Skeletal muscle tissue (tissue), 7 donors: ENCODE results near the genes RCAN2 and ANKRD66.

DNA sequence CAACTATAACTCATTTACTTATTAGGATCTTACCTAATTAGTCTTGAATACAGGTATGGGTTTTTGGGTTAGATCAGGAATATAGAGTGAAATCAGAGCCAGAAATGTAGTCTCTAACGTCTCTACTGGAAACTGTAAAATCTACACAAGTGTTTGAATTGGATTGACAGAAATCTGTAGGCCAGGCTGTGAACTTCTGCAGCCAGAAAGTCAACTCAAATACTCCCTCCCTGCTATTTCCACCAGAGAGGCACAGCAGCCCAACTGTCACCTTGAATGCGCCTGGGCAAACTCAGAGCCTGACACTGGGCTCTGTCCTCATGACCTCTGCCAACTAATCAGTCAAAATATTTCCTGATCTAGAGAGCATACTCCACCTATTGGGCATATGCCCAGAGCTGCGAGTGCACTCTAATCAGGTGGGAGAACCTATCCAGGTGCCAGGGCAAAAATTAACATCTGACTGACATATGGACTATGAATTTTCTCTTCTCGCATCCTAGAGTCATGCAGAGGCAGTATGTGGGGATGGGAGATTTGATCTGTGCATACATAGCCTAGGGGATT is 406.4 kb upstream of the RUNX2 start:
- PRO-cap, 3 experiments = no peak in any of the 3 experiments
- RAMPAGE, long total RNA = no peak
- RRBS, 2 experiments = no CpG with 5 or more reads among the region's 4 CpGs

GRCh38 chr6:45175969-45176209 is 152.2 kb upstream of the RUNX2 start:
- PRO-cap, 3 experiments = no peak in any of the 3 experiments
- RAMPAGE, long total RNA = no peak
- RRBS, 2 experiments = no CpG with 5 or more reads among the region's 6 CpGs

DNA sequence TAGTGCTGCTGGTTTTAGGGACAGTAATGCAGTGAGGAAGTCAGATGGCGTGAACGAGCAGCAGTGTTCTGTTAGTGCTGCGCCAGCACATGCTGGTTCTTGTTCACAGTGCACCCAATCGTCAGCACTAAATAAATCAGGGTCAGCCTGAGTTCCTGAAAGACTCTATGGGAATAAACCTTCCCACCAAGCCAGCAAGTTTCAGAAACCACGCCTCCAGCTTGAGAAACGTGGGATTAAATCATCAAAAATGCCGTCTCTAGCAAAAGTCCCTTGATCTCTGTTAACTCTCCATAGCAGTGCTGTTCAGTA is 236.0 kb upstream of the SUPT3H start:
- PRO-cap, 3 experiments = no peak in any of the 3 experiments
- RAMPAGE, long total RNA = no peak
- RRBS, 2 experiments = no CpG with 5 or more reads among the region's 7 CpGs

DNA sequence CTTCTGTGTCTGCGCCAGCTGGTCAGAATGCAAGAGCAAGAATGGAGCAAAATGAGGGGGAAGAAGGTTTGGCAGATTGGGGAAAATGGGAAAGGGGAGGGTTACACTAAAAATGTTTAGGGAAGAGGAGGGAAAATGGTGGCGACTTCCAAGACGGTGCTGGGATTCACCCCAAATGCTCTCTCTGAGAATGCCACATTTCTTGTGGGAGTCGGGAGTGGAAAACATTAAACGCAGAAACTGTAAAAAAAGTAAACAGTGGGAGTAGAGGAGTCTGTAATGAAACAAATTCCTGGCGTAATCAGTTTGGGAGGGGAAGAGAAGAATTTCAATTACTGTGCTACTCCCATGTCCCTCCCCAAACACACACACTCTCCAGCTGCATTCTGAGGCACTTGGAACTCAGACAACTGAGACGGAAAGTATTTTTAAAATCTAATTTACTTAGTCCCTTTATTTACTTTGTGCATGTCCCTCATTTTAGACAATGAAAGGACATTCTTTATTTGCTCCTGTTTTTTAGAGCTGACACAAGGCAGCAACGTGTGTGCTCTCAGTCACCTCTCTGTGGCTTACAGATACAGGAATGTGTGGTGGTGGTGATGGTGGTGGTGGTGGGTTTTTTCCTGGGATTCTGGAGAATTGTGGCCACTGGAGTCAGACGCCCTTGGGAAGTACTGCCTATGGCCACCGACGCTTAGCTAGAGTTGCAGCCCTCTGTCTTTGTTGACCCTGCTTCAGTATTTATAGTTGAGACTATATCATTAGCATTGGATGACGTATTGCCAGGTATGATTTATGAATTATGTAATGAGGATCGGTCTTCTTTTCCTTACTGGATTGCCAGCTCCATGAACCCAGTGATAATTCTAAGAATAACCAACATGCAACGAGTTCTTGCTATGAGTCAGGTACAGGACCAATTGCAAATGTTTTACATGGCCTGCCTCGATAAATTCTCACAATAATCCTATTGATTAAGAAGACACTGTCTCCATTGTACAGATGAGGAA is 63.8 kb downstream of the CLIC5 start:
- PRO-cap, 3 experiments = no peak in any of the 3 experiments
- RAMPAGE, long total RNA = no peak
- RRBS, 2 experiments = no CpG with 5 or more reads among the region's 15 CpGs

DNA sequence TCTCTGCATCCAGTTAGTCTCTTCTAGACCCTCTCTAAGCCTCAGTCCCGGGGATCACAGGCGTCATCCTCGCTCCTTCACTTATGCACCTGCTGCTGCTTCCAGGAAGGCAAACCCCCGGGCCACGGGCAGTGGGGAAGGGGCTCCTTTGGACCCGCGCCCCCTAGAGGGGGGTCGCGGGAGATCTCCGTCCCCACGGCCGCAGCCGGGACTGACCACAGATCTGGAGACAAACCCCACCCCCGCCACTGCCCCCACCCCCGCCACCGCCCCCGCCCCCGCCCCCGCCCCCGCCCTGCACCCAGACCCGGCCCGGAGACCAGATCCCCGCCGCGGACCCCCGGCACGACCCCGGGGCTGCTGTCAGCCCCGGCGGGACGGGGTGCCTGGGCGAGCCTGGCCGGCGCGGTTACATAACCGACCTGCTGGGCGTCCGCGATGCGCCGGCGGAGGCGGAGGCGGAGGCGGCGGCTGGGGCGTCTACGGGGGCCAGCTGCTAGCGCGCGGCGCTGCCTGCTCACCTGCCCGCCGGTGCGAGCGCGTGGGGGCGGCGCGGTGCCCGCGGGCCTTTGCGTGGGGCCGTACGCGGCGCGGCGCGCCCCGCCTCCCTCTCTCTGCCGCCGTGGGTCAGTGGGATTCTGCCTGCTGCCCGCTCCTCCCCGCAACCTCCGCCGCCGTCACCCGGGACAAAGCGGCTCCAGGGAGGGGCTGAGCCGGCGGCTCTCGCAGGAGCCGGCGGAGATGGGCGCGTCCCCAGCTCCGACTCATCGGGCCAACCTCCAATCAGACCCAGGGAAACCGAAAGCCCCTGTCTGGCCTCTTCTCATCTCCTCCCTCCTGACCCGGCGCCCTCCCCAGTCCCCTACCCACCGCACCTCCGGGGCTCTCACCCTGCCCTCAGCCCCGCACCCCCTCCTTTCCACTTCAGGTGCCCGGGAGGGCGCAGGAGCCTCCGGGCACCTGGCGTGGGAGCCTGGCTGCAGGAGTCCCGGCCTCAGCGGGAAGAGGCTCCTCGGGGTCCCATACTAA is at the start of gene RCAN2:
RCAN2 (minus strand) TSS at position 699 of the 1,029 bp plus-strand sequence.
- PRO-cap, 3 experiments = peak in 3 of 3 experiments; most common plus-strand start position 838 of the sequence (in 3); most common minus-strand start position 688 of the sequence (in 3)
- RAMPAGE, long total RNA = no peak
- RRBS, 2 experiments = 2 to 3% methylated on average over 41 to 43 of the region's 102 CpGs

DNA sequence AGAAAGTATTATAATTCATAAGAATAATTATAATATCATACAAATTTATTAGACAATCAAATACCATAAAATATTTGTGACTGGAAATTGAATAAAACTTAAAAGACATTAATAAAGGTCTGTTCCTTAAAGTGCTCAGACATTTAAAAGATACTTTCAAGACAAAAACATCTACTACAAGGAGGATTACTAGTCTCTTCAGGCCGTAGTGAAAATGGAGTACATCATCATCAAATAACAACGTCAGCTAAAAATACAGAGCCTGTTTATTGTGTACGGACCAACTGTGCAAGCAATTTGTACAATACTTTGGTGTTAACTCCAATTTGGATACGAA is 940 bp downstream of the CYP39A1 start:
- PRO-cap, 3 experiments = no peak in any of the 3 experiments
- RAMPAGE, long total RNA = no peak
- RRBS, 2 experiments = no CpG with 5 or more reads among the region's 4 CpGs

DNA sequence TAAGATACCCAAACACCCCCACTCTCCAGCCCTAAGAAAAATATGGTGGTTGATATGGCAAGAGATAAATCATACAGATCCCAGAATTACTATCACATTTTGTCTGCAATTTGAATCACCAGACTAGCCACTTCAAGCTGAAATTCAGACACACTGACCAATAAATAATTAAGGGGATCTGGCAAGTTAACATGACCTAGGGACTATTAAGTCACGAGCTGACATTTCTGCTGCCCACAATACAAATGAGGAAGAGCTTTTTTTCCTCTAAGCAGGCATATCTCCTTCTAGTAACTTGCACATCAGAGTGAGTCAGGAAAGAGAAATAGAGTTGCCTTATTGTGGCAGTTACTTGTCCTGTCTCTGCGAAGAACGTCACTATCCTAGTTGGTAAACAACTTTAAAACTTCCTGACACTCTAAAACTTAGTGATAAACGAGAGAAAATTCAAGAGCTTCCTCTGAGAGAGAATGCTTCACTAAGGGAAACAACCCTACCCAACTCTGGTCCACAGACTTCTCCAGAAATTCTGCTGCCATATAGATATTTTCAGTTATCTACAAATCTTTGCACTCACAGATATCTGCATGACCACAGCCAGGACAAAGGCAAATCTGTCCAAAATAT is 4.2 kb downstream of the PLA2G7 start:
- PRO-cap, 3 experiments = no peak in any of the 3 experiments
- RAMPAGE, long total RNA = no peak
- RRBS, 2 experiments = no CpG with 5 or more reads among the region's 4 CpGs

DNA sequence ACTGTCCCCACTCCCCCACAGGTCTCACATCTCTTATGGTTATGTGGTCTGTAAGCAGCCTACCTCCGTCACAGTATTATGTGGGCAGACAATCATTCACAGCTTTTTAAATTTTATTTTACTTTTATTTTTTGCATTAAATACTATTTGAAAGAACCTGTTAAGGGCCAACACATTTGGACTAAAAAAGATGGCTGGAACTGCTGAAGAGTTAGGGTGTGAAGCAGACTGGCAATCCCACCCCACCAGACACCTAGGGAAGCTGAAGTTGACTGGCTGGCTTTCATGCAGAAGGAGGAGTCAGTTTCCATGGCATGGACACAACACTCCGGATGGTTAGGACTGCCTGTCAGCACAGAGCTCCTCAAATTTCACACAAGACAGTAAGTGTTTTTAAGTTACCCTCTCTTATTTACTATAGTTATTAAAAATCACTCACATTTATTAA is at the start of gene ANKRD66:
ANKRD66 (plus strand) TSS at position 326 of the 448 bp plus-strand sequence.
- PRO-cap, 3 experiments = no peak in any of the 3 experiments
- RAMPAGE, long total RNA = no peak
- RRBS, 2 experiments = no CpG with 5 or more reads among the region's 2 CpGs

GRCh38 chr6:46932913-46933096 is 11.1 kb upstream of the ADGRF5 start:
- PRO-cap, 3 experiments = no peak in any of the 3 experiments
- RAMPAGE, long total RNA = no peak
- RRBS, 2 experiments = no CpG with 5 or more reads among the region's 4 CpGs

GRCh38 chr6:46952865-46953142 is 31.1 kb upstream of the ADGRF5 start:
- PRO-cap, 3 experiments = no peak in any of the 3 experiments
- RAMPAGE, long total RNA = no peak
- RRBS, 2 experiments = no CpG with 5 or more reads among the region's 2 CpGs

- PRO-cap, 3 experiments = no peak in any of the 3 experiments
- RAMPAGE, long total RNA = no peak
- RRBS, 2 experiments = no CpG with 5 or more reads among the region's 6 CpGs
Observed at GRCh38 chr6:47230556-47231108, 79.1 kb downstream of the TNFRSF21 start.

DNA sequence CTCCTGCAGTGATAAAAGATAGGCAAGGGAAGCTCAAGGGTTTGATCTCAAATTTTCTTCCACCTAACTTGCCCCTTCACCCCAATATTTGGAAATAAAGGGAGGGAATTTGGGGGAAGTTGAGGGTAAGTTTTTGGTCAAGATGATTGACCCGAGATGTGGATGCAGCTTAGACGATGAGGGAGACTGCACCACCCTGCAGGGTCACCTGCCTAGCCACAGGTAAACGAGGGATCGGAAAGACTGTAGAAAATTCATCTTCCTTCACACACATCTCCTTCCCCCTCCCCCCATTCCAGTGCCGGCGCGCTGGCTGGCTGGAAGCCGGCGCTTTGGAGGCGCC is 1.3 kb downstream of the TNFRSF21 start:
- PRO-cap, 3 experiments = no peak in any of the 3 experiments
- RAMPAGE, long total RNA = no peak
- RRBS, 2 experiments = no CpG with 5 or more reads among the region's 10 CpGs

DNA sequence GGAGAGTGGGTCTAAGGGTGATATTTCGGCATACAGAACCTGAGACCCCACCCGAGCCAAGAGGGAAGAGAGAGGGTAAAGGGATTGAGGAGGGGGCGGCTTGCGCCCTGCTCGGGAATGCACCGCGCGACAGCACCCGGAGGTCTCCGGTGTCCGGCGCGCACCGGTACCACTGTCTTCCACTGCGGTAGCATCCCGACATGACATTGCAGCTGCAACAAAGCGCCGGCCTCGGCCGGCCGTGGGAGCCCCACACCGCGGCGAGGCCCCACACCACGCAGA is 1.0 kb downstream of the TNFRSF21 start:
- PRO-cap, 3 experiments = no peak in any of the 3 experiments
- RAMPAGE, long total RNA = no peak
- RRBS, 2 experiments = 2 to 3% methylated on average over 6 to 12 of the region's 25 CpGs

GRCh38 chr6:47420167-47420969 is 57.2 kb upstream of the CD2AP start:
- PRO-cap, 3 experiments = no peak in any of the 3 experiments
- RAMPAGE, long total RNA = no peak
- RRBS, 2 experiments = no CpG with 5 or more reads among the region's 4 CpGs

DNA sequence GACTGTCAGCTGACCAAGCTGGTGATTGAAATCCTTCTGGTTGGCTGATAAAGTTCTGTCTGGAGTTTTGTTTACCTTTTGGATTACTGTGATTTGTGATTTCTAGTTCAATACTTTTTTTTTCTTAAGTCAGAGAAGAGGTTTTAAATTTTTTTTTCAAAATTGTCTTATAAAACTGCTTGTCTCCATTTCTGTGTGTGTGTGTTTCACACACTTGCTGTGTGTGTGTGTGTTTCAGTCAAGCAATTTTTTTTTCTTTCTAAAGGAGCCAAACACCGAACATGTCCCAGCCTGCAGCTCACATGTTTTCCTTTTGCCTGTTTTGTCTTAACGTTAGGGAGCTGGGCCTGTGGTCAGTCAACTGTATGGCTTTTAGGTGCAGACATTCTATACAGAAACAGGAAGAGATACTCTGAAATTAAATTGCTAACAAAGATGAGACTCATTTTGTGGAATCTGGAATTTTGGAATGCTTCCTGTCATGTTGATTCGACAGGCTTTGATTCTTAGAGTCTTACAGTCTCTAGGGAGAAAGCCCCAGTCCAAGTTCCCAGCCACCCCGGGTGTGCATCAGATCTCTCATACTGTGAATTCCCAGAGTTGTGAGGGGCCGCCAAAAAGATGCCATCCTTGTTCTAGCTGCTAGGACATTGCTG is 28.4 kb upstream of the ADGRF4 start:
- PRO-cap, 3 experiments = no peak in any of the 3 experiments
- RAMPAGE, long total RNA = no peak
- RRBS, 2 experiments = no CpG with 5 or more reads among the region's 5 CpGs

- PRO-cap, 3 experiments = no peak in any of the 3 experiments
- RAMPAGE, long total RNA = no peak
- RRBS, 2 experiments = no CpG with 5 or more reads among the region's 5 CpGs
Observed at GRCh38 chr6:49541756-49542304, 8.6 kb upstream of the C6orf141 start.

GRCh38 chr6:49551210-49552114 is 994 bp downstream of the C6orf141 start:
- PRO-cap, 3 experiments = no peak in any of the 3 experiments
- RAMPAGE, long total RNA = no peak
- RRBS, 2 experiments = 1 to 2% methylated on average over 6 of the region's 31 CpGs

DNA sequence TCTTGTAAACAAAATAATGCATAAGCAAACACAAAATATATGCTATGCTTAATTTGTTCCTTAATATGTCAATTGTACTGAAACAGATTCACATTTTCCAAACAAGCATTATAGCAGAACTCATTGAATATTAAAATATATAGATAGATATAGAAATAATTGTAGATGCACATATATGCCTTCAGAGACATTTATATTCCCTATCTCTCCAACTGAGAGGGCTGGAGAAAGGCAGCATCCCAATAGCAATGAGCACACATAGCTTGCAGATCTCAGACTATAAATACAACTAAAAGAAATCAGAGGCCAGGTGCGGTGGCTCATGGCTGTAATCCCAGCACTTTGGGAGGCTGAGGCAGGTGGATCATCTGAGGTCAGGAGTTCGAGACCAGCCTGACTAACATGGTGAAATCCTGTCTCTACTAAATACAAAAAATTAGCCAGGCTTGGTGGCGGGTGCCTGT is 42.9 kb downstream of the C6orf141 start:
- PRO-cap, 3 experiments = no peak in any of the 3 experiments
- RAMPAGE, long total RNA = no peak
- RRBS, 2 experiments = no CpG with 5 or more reads among the region's 3 CpGs

GRCh38 chr6:50822110-50822814 is 3.6 kb downstream of the TFAP2B start:
- PRO-cap, 3 experiments = no peak in any of the 3 experiments
- RAMPAGE, long total RNA = no peak
- RRBS, 2 experiments = no CpG with 5 or more reads among the region's 7 CpGs

DNA sequence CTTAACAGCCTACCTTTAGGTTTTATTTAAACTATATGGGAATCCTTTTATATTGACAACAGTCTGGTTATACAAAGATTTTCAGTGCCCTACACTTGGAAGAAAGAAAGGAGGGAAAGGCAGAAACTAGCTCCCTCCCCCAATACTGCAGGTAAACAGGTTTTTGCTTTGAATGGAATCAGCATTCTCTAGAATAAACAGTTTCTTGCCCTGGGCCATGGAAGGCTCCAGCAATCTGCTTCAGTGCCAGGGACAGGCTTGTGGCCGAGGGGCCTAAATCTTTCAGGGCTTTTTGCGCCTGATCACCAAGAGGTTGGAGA is 23.7 kb downstream of the TFAP2B start:
- PRO-cap, 3 experiments = no peak in any of the 3 experiments
- RAMPAGE, long total RNA = no peak
- RRBS, 2 experiments = no CpG with 5 or more reads among the region's 2 CpGs